Helper T cell (primary cell): ENCODE measurements around a stretch of chr12.

DNA sequence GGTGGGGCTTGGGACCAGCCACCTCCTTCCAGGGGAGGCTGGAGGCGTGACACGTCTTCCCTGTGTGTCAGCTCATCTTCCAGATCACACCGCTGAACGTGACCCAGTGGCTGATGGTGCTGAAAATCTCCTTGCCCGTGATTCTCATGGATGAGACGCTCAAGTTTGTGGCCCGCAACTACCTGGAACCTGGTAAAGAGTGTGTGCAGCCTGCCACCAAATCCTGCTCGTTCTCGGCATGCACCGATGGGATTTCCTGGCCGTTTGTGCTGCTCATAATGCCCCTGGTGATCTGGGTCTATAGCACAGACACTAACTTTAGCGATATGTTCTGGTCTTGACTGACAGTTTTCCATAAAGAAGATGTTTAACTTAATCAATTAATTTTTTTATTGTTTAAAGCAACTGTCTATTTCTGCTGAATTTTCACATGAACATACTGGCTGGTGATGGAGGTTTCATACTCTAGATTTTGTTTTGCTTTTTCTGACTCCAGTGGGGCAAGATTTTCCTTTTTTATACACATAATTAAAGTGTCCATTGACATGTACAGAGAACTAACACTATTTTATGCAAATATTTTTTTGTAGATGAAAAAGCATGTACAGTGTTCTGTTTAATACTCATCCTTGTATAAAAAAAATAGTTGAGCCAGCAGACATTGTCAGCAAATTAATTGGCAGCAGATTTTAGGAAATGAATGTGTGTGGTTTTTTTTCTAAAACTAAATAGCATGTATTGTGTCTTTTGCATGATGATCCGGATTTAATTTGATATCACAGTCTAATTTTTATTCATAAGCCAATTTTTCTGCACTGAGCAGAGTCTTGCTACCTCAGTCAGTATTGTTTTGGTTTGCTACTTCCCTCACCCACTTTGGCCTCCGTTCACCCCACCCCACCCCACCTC, 57.1 kb downstream of the ANAPC7 start:
- PRO-cap, 2 experiments: no peak in any of the 2 experiments

- PRO-cap, 2 experiments: no peak in any of the 2 experiments
Observed at GRCh38 chr12:110537483-110538330, 35.6 kb downstream of the RAD9B start.

DNA sequence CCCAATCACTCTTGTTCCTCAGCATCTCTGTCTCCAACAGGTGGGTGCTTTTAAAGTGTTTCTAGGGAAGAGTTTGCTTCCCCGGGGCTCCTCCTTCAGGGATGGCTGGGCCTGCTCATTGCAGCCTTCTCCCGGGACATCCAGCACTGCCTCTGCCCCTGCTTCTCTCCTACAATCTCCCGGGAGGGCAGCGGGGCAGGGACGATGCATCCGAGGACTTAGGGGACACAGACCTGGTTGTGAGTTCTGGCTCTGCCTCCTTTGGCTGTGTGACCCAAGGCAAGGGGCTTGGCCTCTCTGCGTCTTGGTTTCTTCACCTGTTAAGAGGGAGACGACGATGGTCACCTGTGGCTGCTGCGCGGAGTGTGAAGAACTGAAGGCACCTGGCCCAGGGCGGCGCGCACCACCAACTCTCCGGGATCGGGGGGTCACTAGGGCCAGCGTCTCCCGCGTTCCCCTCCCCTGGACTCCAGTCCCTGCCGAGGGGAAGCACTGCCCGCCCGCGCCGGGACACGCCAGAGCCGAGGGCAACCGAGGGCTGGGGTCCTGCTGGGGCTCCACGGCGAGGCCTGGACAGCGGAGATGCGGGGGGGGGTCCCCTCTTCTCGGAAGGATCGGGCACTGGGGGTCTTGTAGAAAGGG, 402 bp downstream of the HVCN1 start:
- PRO-cap, 2 experiments: no peak in any of the 2 experiments

GRCh38 chr12:110693630-110694152, 4.8 kb upstream of the HVCN1 start:
- PRO-cap, 2 experiments: no peak in any of the 2 experiments

DNA sequence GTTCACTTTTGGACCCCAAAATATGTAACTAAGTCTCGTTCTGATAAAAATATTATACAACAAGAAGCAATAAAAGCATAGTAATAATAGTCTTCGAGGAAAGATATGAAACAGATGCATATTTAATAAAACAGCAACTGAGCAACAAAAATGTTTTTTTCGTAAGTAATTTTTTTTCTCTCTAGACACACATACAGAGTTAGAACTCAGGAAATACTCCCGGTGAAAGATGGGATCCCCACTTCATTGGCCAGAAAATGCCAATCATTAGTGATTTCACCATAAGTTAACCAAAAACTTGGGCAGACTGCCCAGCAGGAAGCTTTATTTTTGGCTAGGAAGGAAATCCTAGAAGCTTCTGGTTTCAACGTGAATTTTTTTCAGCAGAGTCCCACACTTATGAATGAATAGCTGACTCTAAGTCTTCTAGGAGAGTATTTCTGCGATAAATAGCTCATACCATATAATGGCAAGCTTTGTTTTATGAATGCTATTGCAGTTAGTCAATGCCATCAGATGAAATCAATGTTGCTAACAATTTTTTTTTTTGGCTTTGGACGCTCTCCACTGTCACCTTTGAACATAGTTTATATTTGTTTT, 9.7 kb downstream of the PPP1CC start:
- PRO-cap, 2 experiments: no peak in any of the 2 experiments

DNA sequence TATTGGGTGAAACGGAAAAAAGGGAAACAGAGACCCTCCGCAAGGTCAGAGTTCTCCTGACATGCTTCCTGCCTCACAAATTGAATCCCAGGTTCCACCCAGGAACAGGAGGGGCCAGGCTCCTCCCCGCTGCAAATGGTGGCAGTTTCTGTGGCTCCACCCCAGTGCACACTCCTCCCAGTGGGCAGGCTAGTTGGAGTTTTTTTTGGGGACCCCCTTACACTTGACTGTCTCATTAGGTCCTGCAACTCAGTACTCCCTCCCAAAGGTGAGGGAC, 39.4 kb upstream of the PPP1CC start:
- PRO-cap, 2 experiments: no peak in any of the 2 experiments

- PRO-cap, 2 experiments: no peak in any of the 2 experiments
Observed at GRCh38 chr12:110853632-110854204, 6.9 kb downstream of the CCDC63 start.

DNA sequence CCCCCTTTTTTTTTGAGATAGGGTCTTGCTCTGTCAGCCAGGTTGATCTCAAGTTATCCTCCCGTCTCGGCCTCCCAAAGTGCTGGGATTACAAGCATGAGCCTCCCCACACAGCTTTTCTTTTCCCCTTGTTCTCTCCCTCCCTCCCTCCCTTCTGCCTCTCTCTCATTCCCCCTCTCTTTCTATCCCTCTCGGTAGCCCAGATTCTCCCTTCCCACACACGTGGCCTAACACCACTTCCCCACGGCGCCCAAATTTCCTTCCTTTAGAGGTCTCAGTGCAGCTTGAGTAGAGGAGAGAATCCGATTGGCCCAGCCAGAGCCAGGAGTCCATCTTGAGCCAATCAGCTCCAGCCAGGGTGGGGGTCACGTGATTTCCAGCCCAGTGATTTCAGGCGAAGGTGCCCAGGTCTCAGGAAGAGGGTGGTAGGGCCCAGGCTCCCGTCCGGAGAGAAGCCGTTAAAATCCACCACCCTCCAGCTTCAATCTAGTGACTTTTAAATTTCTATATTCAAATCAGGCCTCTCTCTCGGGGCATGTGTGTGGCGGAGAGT, 45.1 kb upstream of the MYL2 start:
- PRO-cap, 2 experiments: no peak in any of the 2 experiments

- PRO-cap, 2 experiments: no peak in any of the 2 experiments
Observed at GRCh38 chr12:111033669-111034039, 311 bp upstream of the CUX2 start.

- PRO-cap, 2 experiments: no peak in any of the 2 experiments
Observed at GRCh38 chr12:111047074-111047285, 13.0 kb downstream of the CUX2 start.

- PRO-cap, 2 experiments: no peak in any of the 2 experiments
Observed at GRCh38 chr12:111107640-111108069, 73.7 kb downstream of the CUX2 start.

DNA sequence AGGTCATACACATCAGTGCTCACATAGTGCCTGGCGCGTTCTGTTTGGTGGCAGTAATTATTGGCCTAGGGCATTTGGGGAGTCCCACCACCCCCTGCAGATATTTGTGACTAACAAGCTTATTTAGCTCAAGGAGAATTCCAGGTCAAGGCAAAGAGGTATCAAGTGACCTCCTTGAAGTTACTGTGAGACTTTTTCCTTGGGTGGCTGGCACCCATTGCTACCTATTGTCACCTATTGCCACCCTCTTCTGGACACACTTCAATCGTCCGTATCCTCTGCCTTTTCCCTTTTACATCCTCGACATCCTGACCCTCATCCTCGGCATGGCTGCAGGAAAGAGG, 149.7 kb downstream of the CUX2 start:
- PRO-cap, 2 experiments: no peak in any of the 2 experiments

DNA sequence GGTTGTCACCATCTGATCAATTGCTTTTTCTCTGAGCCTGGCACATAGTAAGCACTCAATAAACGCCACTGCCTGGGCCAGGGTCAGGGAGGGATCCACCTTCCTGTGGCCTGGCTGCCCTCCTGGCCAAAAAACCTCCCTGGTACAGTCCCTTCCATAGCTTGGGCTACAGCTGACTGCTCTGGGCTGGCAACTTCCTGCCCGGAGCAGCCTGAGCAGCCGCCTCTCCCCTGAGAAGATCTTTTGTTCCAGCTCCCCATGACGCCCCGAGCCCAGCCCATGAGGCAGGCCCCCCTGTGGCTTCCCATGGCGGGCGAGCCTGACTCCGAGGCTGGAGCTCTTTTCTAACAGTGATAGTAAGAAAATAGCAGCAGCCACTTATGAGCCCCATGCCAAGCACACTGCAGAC, 6.4 kb downstream of the SH2B3 start:
- PRO-cap, 2 experiments: no peak in any of the 2 experiments

DNA sequence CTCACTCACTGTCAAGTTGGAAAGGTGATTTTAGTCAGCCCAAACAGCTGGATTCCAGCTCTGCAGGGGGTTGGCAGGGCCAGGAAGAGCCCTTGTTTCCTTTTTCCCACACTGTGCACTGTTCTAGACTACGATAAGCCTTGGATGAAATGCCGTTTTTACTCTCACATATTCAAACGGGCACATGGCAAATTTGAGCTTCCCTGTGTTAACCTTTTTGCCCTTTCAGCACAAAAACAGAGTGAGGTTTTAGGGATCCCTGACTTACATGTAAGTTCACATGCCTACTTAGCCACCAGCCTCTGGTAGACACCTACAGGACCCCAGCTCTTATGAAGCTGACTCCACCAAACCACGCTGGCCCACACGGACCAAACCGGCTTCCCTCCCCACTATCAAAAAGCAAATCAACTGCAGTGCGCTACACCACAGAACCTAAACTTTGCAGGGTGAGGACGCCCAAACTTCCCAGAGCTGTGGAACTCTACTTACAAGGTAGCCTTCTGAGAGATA, 48.9 kb downstream of the SH2B3 start:
- PRO-cap, 2 experiments: no peak in any of the 2 experiments

- PRO-cap, 2 experiments: no peak in any of the 2 experiments
Observed at GRCh38 chr12:111510183-111510724, 88.9 kb downstream of the ATXN2 start.

GRCh38 chr12:111596998-111597229, 2.2 kb downstream of the ATXN2 start:
- PRO-cap, 2 experiments: no peak in any of the 2 experiments

DNA sequence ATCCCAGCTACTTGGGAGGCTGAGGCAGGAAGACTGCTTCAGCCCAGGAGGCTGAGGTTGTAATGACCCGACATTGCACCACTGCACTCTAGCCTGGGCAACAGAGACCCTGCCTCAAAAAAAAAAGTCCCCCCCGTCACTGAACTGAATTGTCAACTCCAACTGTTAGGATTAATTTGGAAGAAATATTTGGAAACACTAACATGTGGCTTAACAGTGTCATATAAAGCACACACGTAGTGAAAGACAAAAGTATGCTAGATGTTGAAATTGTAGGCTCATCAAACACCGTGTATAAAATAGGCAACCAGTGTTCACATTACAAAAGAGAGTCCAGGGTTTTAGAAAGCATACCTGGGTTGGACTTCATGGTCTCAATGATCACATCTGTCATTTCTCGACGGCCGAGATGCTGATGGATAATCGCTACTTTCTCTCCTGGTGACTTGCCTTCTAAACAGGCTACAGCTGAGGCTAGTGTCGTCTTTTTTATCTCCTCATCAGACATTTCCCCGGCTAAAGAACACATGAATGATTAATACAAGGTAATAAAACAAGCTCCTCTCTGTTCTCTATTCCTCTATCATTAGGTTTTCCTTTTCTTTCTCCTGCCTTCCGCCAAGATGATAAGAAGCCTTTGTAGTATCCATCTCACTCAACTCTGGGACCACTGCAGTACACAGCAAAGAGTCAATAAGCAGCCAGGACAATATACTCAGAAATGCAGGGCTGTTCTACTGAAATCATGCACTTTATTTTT, 2.8 kb downstream of the BRAP start:
- PRO-cap, 2 experiments: no peak in any of the 2 experiments

DNA sequence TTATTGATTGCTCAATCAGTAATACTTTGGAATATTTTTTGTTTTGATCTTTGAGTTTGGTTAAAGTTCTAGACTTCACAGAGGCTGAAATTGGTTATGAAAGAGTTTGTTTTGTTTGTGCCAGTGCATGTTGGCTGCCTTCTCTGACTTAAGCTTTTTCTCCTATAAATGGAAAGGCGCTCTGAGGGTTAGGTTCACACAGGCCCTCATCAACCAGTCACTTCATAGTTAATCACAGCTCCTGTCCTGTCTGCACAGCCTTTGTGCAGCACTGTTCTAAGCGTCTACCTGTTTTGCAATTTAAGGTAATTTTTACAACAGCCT, 973 bp downstream of the ALDH2 start:
- PRO-cap, 2 experiments: no peak in any of the 2 experiments

GRCh38 chr12:111885651-111886119, 43.7 kb downstream of the MAPKAPK5 start:
- PRO-cap, 2 experiments: no peak in any of the 2 experiments

GRCh38 chr12:111899264-111900603, 57.7 kb downstream of the MAPKAPK5 start:
- PRO-cap, 2 experiments: no peak in any of the 2 experiments